GM12892 (cell line): ENCODE data around the genes MYBBP1A, ZMYND15, CAMTA2 and RPAIN.

DNA sequence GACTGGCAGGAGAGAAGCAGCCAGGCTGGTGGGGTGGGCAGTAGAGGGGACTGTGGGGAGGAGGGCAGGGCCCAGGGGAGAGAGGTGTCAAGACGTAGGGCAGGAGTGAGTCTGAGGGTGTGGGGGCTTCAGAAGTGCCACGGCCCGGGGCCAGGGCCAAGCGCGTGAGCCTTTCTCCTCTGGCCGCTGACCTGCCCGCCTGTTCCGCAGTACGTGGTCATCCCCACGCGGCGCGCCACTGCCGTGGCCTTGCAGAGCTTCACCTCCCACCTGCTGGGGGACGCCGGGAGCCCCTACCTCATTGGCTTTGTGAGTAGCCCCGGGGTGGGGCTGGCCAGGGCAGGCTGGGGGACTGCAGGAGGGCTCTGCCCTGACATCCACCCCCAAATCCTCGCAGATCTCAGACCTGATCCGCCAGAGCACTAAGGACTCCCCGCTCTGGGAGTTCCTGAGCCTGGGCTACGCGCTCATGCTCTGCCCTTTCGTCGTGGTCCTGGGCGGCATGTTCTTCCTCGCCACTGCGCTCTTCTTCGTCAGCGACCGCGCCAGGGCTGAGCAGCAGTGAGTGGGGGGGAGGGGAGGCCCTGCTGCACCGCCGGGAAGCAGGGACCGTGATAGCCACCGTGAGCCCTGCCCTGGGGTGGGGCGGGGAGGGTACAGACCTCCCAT is 19.2 kb downstream of the MYBBP1A start:
- RRBS = no CpG with 5 or more reads among the region's 36 CpGs

- RRBS = 1% methylated on average over 17 of the region's 80 CpGs
These were observed at the start of gene MYBBP1A for GRCh38 chr17:4554979-4556387. TSS of gene MYBBP1A (minus strand) at chr17:4555384.

DNA sequence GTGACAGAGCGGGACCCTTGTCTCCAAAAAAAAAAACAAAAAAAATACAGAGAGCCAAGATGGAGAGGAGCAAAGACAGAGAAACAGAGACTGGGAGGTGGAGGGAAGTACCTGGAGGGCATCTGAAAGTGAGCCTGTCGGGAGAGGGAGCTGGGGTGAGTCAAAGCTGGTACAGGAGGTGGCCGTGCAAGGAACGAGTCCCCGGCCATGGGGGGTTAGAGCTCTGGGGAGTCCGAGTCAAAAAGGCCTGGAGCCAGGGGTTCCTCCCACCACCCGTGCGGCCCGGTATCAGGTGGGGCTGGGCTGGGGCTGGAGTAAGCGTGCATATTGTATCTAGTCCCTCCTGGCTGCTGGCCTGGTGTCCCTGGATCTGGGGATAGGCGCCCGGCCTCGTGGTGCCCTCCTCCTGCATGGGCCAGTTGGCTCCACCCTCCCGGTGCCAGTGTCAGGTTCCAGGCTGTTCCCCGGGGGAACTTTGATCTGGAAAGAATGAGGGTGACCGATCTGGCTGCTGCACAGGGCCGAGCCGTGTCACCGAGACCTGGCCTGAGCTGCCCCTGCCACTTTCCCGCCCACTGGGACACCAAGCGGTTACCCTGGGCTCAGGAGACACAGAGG is 8.7 kb upstream of the SMTNL2 start:
- RRBS = 67% methylated on average over 5 of the region's 21 CpGs

GRCh38 chr17:4583679-4584305 is 537 bp upstream of the SMTNL2 start:
- RRBS = 7% methylated on average over 8 of the region's 31 CpGs

DNA sequence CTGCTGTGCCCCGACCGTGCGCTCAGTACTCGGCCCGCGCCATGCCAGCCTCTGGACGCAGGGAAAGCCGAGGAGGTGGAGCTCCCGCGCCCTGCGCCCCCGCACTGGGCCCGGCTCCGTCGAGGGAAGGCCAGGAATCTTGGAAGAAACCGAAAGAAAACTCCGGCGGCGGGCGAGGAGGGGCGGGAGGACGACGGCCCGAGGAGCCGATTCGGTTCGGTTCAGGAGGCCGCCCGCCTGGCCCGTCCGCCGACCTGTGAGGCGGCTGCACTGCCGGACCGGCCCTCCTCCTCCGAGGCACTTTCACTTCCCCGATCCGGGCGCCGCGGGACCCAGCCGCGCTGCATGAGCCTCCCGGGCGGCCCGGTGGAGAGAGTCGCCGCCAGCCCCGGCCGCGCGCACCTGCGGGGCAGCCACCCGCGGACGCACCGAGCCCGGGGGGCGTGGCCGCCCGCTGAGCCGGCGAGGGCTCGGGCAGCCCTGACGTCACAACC is at the start of gene ZMYND15:
Gene ZMYND15 (plus strand): TSS at position 335 of the 494 bp plus-strand sequence.
- RRBS = 3% methylated on average over 17 of the region's 65 CpGs

DNA sequence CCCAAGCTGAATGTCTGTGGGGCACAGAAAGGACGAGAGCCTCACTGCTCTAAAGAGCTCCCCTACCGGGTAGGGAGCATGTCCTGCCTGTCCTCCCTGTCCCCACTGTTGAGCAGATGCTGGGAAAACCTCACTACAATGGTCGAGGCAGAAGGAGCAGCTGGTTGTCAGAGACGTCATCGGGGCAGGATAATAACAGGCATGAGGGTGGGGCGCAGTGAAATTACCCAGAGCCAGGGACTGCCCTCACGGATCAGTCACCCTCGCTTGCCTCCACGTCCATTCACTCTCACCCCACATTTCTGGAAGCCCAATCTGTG is 543 bp downstream of the TM4SF5 start:
- RRBS = no CpG with 5 or more reads among the region's 9 CpGs

GRCh38 chr17:4858450-4859296 is 25.5 kb downstream of the MINK1 start:
- RRBS = no CpG with 5 or more reads among the region's 11 CpGs

DNA sequence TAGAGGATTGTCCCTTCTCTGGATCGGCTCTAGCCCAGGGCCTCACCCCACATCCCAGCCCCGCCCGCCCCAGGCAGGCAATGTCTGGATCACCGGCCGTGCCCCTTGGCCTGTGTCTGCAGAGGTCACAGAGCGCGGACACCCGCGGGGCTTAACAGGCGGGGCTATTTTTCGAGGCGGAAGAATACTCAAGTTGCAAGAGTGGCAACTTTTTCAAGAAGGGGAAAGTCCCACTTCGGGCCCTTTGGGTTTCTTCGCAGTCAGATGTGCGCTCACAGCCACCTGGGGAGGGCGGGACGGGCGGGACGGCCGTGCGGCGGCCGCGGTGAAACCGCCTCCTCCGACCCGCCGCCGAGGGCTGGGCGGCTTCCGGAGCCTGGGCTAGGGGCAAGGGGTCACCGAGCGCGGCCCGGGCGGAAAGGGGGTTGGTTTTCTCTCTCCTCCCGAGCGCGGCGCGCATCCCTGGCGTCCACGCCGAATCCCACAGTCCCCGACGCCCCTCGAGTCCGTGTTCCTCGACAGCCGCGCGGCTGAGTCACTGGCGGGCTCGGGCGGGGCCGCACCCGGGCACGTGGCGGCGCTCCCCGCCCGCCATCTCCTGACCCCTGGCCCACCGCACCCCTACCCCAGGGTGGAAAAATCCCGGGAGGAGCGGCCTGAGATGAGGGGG is 1.1 kb upstream of the PFN1 start:
- RRBS = 1% methylated on average over 13 of the region's 65 CpGs

DNA sequence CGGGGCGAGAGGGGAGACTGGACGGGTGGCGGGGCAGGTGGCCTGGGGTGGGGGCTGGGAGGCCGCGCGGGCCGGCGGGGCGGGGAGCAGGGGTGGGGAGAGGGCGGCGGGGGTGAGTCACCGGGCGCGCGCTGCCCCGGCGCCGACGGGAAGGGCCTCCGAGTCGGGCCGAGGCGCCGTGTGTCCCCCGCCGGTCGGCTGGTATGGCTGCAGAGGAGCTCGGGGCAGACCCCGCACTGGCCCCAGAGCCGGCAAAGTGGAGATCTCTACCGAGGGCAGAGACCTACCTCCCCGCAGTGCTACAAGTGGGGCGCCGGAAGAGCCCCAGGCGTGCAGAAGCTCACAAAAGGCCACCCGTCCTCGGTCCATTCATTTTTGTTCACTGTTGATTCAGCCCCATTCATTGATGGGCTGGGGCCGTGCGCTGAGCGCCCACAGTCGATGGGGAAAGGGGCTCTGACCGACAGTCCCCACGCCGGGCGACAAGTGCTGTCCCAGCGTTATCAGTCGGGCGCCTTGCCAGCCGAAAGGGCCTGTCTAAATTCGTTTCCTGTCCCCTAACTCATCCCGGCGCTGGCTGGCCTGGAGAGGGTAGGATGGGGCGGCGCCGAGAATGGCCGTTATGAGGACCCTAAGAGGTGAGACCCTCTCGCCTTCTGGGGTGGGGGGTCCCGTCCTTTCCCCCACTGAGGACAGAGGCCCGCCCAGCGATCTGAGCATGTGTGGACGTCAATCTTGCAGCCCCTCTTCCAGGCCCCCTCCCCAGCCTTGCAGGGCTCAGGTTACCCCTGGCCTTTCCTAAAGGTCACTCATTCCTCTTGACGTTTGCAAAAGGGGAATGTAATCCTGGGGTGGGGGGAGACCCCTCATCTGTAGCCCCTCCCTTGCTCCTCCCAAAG is 677 bp upstream of the ENO3 start:
- RRBS = 1% methylated on average over 29 of the region's 63 CpGs

DNA sequence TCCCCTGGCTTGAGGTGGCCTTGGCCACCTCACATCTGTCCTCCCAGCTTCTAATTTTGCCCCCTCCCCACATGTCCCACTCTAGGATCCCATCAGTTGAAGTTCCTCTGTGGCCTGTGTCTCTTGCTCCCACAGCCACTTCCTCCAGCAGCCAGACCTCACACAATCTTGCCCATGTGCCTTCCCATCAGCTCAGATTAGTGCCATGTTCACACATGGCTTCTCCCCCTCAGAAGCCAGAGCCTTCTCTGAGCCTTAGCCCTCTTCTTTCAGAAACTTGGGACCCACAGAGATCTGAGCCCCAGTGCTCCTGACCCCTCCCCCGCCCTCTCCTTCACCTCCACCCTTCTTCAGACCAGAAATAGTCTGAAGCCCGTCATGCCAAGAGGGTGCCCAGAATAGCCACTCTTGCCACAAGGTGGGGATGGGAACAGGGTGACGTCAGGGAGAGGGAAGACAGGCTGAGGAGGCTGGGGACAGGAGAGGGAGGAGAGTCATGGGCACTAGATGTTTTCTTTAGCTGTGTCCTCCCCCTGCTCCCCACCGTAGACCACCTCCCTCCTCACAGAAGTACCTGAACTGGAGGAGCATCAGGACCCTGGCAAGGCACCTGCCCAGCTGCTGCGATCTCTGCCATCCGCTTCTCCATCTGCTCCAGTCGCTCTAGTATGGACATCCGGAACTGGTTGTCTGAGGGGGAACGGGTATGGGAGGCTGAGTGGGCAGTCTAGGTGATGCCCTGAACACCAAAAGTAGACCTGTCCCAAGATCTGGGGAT is 6.4 kb upstream of the SPAG7 start:
- RRBS = no CpG with 5 or more reads among the region's 9 CpGs

GRCh38 chr17:4986229-4986811 is 1.2 kb downstream of the CAMTA2 start:
- RRBS = 10% methylated on average over 2 of the region's 7 CpGs

- RRBS = 1% methylated on average over 24 of the region's 85 CpGs
These were observed at the start of gene CAMTA2 for GRCh38 chr17:4986812-4987887. TSS of gene CAMTA2 (minus strand) at chr17:4987675.

DNA sequence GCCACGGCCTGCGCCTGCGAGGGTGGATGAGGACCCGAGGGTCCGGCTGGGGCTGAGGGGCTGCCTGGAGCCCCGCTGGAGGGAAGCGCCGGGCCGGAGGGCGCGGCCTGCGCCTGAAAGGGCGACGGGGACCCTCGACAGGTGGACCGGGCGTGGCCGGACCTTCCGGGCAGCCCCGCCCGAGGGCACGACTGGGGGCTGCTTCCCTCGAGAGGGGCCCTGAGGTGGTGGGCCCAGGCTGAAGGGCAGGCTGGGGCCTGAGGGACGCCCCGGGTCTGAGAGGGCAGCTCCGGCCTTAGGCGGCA is 300 bp downstream of the INCA1 start:
- RRBS = 56% methylated on average over 8 of the region's 27 CpGs

- RRBS = no CpG with 5 or more reads among the region's 5 CpGs
These were observed 18.4 kb upstream of the ZNF594 start for GRCh38 chr17:5210023-5210469.

GRCh38 chr17:5237767-5238191 is 3.1 kb upstream of the SCIMP start:
- RRBS = no CpG with 5 or more reads among the region's 6 CpGs

- RRBS = no CpG with 5 or more reads among the region's 10 CpGs
These were observed 64.8 kb downstream of the RABEP1 start for GRCh38 chr17:5346585-5347531.

DNA sequence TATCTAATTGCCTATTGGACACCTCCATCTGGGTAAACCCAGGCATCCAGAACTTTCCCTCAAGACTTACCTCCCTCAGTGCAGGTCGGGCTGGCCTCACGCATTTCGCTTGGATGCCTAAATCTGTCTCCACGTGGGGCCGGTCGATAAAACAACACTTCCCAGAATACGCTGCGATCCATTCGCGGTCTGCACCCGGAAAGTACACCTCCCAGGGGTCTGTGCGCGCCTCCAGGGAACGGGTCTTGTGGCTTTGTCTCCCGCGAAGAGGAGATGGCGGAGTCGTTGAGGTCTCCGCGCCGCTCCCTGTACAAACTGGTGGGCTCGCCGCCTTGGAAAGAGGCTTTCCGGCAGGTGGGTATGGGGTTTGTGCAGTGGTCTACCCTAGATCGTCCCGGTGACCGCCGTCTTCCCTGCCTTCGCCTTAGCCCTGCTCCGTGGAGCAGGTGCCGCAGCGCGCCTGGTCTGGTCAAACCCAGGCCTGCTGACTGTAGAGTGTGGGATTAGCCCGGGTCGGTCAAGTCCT is at the start of gene RPAIN:
Gene RPAIN (plus strand): TSS at position 245 of the 526 bp plus-strand sequence.
- RRBS = no CpG with 5 or more reads among the region's 35 CpGs

DNA sequence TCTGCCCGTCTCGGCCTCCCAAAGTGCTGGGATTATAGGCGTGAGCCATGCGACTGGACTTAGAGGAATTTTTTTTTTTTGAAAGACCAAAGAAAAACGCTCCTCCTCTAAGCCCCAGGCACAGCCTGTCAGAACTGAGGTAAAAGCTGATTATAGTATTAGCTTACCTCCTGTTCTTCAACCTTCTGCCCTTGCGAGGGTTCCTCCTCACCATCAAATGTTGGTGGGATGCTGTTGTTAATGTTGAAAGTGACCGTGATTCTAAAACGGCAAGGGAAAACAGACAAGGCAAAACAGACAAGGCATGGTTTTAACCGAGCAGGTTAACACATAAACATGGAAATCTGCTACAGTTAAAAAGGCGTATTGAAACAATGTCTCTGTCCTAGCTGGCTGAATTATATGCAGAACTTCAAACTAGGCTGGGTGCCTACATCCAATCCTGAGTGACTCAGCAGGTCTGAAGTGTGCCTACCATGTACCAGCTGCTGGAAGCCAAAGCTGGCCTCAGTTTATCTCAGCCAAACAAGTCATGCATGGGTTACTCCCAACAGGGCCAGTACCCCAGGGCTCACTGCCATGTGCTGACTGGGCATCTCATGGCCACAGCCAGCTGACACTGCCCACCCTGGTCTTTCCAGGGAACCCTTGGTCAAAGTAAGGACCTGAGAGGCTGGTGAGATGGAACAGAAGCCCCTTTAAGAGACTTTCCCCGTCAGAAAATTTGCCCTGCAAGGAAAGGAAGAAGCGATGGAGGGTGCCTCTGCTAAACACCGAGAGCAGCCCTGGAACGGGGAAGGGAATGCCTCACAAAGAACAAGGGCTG is 4.0 kb downstream of the C1QBP start:
- RRBS = no CpG with 5 or more reads among the region's 14 CpGs

DNA sequence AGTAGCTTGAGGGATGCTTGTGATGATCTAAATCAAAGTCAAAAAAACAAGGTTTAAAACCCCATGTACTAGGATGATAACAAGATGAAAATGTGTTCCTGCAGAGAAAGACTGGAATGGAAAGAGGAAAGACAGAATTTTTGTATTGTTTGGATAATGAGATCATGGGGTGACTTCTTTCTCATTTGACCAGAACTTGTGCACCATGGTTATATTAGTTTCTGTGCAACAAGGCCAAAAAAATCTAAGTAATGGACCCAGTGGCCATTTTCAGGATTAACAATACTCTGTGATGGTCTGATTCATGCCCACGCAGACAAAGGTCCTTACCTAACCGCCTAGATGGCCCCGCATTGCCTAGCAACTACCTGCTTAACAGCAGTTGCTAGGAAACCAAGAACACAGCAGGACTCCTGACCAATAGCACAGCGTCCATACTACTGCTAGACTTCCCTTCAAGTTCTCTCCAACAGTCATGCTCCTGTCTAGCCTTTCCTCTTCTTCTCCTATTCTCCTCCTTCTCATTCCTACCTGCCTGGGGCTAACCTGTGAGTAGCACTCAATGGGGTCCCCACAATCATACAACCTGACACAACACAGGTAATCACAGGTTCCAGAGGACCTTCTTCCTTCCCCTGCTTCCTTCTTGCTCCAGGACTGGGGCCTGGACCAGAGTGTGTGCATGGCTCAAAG is 8.0 kb upstream of the ENSG00000286190 start:
- RRBS = no CpG with 5 or more reads among the region's 4 CpGs

DNA sequence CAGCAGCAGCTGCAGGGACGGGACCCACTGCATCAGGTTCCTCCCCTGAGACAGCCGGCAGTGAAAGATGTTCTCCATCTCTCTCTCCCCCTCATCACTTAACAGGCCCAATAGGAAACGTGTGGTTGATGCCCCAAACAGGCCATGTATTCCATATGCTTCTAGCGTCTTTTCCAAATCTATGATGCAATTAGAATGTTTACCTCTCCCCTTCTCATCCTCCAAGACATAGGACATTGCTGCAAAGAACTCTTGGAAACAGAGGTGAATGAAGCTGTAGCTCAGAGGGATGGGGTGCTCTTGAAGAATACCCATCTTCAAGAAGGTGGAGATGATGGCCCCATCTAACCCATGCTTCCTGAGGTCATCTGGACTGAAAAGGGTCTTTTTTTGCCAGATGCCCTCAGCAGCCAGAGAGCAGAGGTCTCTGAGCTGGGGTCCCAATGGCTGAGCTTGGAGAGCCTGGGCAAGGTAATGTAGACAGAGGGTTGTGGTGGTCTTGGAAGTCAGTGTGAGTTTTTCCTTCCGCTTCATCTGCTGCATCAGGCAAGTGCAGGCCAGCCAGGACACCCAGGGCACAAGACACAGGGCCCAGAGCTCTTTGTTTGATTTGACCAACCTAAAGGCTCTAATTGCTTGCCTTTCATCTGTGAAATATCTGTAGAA is 25.6 kb downstream of the NLRP1 start:
- RRBS = no CpG with 5 or more reads among the region's 5 CpGs